Keratinocyte (primary cell): ENCODE results near the genes TGM2 and DHX35.

DNA sequence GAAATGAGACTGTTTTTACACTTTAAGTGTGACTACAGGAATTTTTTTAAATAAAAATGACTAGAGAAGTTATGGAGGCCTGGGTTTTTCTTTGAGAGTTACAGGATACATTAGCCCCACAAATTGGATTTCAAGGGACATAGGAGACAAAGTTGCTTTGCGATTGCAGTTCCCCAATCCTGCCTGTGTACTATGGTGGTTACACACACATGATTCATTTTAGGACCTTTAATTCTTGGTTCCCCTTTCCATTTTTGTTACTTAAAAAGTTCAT is 62.1 kb downstream of the RPRD1B start:
CAGE:
- cytosol, long polyA minus RNA = no peak
- cytosol, long polyA plus RNA = no peak
- long polyA plus RNA = no peak
- nucleus, long polyA minus RNA = no peak
- nucleus, long polyA plus RNA = no peak

GRCh38 chr20:38108766-38109520 is 56.1 kb downstream of the TGM2 start:
CAGE:
- cytosol, long polyA minus RNA = no peak
- cytosol, long polyA plus RNA = no peak
- long polyA plus RNA = no peak
- nucleus, long polyA minus RNA = no peak
- nucleus, long polyA plus RNA = no peak

DNA sequence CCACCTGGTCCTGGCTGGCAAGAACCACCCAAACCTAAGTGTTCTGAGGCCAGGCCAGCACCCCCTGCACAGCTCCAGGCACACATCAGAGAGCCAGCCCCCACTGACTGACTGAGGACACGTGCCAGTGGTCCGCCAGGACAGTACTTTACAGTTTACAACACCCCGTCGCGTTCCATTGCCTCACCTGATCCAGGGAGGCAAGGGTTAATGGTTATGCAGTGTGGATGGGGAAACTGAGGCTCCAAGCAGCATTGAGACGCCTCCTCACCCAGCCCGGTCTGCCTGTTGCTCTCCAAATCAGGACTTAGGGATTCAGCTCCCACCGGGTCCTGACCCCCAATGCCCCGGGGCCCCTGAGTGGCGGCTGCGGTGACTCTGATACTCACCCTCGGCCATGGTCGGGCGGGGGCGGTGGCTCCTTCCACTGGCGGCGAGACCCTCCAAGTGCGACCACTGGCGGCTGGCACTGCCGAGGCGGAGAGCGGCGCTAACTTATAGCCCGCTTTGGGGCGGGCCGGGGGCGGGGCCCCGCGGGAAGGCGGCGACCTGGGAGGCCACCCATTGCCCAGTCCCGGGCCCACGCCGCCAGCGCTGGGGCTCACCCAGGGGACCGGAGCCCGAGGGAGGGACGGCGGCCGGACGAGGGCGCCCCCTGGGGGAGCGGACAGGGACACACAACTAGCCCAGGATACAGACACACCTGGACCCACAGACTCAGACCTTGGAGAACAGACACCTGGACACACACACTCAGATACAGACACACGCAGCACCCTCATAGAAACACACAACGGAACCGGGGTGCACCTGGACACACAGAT is at the start of gene TGM2:
TGM2 (minus strand) TSS at position 471 of the 824 bp plus-strand sequence.
CAGE:
- cytosol, long polyA minus RNA = no peak
- cytosol, long polyA plus RNA = no peak
- long polyA plus RNA = no peak
- nucleus, long polyA minus RNA = no peak
- nucleus, long polyA plus RNA = no peak

GRCh38 chr20:38168833-38169319 is 3.8 kb upstream of the TGM2 start:
CAGE:
- cytosol, long polyA minus RNA = no peak
- cytosol, long polyA plus RNA = no peak
- long polyA plus RNA = no peak
- nucleus, long polyA minus RNA = no peak
- nucleus, long polyA plus RNA = no peak

DNA sequence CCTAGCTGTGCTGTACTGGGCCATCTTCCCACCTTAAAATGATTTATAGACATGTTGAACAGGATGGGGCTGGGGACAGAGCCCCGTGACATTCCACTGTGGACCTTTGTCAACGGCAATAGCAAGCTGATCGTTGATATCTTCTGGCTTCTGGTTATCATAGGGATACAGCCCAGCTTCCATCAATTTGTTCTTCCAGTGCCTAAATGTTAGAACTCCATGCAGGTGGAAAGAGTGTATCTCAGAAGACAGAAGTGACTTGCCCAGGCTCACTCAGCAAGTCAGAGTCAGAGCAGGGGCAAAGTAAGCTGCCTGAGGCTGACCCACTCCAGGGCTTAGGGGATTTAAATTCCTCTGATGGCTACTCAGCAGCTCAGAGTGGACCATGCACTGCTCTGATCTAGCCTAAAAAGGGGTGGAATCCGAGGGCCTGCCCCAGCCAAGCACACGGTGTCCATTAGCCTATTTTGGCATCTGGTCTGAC is 25.6 kb upstream of the TGM2 start:
CAGE:
- cytosol, long polyA minus RNA = no peak
- cytosol, long polyA plus RNA = no peak
- long polyA plus RNA = no peak
- nucleus, long polyA minus RNA = no peak
- nucleus, long polyA plus RNA = no peak

DNA sequence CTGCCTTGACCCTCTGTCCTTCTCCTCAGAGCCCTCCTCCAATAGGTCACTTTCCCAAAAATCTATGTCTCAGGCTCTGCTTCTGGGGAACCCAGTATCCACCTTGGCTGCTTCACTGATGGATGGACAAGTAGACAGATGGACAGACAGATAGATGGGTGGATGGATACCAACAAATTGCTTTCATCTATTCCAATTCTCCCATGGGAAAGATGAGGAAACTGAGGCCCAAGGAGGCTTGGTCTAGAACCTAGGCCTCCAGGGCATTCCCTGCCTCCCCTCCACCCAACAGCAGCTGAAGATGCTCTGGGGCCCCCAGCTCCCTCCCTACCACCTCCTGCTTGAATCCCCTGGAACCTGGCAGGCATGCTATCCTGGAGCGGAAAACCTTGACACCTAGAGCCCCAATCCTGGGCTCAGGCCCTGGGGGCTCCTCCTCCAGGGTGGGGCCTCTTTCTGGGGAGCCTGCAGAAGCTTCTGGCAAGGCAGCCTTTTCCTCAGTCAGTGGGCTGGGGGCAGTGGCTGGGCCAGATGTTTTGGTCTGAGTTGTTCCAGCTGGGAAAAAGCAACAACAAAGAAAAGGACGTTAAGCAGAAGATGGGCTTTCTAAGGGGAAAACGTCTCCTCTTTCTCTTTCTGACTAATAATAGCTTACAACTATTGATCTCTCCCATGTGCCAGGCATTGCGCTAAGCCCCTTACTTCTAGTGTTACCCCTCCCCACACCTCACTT is 21.2 kb downstream of the KIAA1755 start:
CAGE:
- cytosol, long polyA minus RNA = no peak
- cytosol, long polyA plus RNA = no peak
- long polyA plus RNA = no peak
- nucleus, long polyA minus RNA = no peak
- nucleus, long polyA plus RNA = no peak

CAGE:
- cytosol, long polyA minus RNA = no peak
- cytosol, long polyA plus RNA = no peak
- long polyA plus RNA = no peak
- nucleus, long polyA minus RNA = no peak
- nucleus, long polyA plus RNA = no peak
These were observed 48.8 kb downstream of the LBP start for GRCh38 chr20:38395008-38395603.

DNA sequence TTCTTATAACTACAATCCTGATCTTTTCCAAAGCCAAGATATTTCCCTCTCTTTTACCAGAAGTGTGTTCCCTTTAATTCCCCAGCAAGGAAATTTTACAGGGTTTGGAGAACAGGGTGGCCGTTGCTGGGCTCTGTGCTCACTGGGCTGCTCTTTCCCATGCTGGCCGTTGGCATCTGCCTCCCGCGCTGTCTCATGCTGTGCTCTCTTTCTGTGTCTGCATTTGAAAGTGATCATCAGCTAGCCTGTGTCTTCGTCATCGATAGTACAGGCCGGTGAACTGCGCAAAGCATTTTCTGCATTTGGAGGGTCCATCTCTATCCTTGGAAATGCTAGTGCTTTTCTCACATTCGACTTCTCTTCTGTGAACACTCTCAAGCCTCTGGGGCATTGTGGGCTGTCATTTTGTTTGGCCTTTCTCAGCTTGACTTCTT is 30.8 kb upstream of the RALGAPB start:
CAGE:
- cytosol, long polyA minus RNA = no peak
- cytosol, long polyA plus RNA = no peak
- long polyA plus RNA = no peak
- nucleus, long polyA minus RNA = no peak
- nucleus, long polyA plus RNA = no peak

CAGE:
- cytosol, long polyA minus RNA = no peak
- cytosol, long polyA plus RNA = no peak
- long polyA plus RNA = no peak
- nucleus, long polyA minus RNA = no peak
- nucleus, long polyA plus RNA = no peak
These were observed 22.2 kb upstream of the RALGAPB start for GRCh38 chr20:38450335-38450926.

DNA sequence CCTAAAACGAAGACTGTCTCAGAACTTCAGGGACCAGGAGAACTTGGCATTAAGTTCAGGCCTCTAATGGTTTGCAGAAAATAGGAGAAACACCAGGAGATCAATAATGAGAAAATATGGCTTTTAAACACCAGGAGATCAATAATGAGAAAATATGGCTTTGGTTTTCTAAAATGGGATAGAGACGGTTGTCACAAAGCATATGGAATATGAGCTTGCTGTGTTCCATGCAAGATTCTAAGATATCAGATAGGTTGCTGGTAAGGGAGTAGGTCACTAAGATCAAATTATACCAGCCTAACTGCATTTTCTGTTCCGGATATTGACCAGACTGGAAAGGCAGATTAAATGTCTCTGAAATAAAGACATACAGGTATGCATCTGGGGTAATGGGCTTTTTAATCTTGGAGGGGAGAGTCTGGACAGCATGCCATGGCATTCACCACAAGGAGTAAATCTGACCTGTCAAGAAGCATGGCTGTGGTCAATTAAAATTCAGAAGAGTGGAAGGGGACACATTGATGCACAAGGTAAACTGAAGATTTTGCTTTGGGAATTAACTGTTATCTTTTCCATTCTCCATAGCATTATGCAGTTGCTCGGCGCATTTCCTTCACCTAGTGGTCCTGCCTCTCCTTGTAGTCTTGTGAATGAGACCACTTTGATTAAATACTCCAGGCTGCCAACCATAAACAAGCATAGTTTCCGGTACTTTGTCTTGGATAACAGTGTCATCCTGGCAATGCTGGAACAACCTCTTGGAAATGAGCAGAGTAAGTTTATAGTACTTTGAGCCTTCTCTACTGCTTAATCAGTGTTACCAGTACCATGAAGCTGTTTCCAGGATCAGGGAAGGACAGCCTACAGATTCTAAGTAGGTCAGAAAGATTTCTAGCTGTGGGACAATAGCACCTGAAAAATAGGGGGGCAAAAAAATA is 35.1 kb upstream of the ADIG start:
CAGE:
- cytosol, long polyA minus RNA = no peak
- cytosol, long polyA plus RNA = no peak
- long polyA plus RNA = no peak
- nucleus, long polyA minus RNA = no peak
- nucleus, long polyA plus RNA = no peak

DNA sequence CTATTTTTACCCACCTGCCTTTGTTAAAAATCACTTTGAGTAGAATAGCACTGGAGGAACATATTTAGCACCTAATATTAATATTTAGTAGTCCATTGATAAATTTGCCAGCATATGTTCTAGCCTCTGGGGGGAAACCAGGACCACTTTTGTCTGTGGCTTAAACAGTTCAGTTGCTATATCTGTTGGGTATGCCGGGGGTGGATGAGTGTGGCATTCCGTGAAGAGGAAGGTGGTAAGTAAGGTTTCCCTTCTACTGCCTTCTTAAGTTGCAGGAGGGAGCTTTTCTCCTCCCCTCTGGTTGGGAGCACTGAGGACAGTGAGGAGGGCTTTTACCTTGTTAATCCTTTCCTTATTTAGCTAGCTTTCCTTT is 3.7 kb upstream of the ADIG start:
CAGE:
- cytosol, long polyA minus RNA = no peak
- cytosol, long polyA plus RNA = no peak
- long polyA plus RNA = no peak
- nucleus, long polyA minus RNA = no peak
- nucleus, long polyA plus RNA = no peak

CAGE:
- cytosol, long polyA minus RNA = no peak
- cytosol, long polyA plus RNA = no peak
- long polyA plus RNA = no peak
- nucleus, long polyA minus RNA = no peak
- nucleus, long polyA plus RNA = no peak
These were observed 20.6 kb downstream of the ADIG start for GRCh38 chr20:38601515-38602013.

DNA sequence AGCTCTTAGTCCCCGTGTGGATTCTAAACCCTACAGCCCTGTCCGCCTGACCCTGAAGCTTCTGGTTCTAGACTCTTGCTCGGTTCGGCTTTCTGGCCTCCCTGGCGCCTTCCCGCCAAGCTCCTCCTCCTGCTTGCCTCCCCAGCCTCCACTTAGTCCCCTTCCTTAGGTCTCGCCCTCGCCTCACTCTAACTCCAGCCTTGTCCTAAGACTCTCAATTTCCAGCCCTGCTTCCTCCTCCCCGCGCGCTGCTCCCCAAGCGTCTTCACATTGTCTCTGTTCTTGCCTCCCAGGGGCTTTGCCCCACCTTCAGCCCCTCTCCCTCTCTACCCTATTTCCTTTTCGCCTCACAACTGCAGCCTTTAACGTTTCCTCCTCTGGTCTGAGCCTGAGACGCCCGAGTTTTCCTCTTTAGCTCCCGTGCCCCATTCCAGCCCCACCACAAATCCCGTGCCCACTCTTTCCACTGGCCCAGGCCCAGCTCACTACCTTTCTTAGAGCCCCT is 2.3 kb downstream of the SLC32A1 start:
CAGE:
- cytosol, long polyA minus RNA = no peak
- cytosol, long polyA plus RNA = no peak
- long polyA plus RNA = no peak
- nucleus, long polyA minus RNA = no peak
- nucleus, long polyA plus RNA = no peak

CAGE:
- cytosol, long polyA minus RNA = no peak
- cytosol, long polyA plus RNA = no peak
- long polyA plus RNA = no peak
- nucleus, long polyA minus RNA = no peak
- nucleus, long polyA plus RNA = no peak
These were observed 51.4 kb upstream of the FAM83D start for GRCh38 chr20:38874471-38875586.

GRCh38 chr20:38947548-38948577 is 14.3 kb upstream of the DHX35 start:
CAGE:
- cytosol, long polyA minus RNA = no peak
- cytosol, long polyA plus RNA = no peak
- long polyA plus RNA = no peak
- nucleus, long polyA minus RNA = no peak
- nucleus, long polyA plus RNA = no peak

DNA sequence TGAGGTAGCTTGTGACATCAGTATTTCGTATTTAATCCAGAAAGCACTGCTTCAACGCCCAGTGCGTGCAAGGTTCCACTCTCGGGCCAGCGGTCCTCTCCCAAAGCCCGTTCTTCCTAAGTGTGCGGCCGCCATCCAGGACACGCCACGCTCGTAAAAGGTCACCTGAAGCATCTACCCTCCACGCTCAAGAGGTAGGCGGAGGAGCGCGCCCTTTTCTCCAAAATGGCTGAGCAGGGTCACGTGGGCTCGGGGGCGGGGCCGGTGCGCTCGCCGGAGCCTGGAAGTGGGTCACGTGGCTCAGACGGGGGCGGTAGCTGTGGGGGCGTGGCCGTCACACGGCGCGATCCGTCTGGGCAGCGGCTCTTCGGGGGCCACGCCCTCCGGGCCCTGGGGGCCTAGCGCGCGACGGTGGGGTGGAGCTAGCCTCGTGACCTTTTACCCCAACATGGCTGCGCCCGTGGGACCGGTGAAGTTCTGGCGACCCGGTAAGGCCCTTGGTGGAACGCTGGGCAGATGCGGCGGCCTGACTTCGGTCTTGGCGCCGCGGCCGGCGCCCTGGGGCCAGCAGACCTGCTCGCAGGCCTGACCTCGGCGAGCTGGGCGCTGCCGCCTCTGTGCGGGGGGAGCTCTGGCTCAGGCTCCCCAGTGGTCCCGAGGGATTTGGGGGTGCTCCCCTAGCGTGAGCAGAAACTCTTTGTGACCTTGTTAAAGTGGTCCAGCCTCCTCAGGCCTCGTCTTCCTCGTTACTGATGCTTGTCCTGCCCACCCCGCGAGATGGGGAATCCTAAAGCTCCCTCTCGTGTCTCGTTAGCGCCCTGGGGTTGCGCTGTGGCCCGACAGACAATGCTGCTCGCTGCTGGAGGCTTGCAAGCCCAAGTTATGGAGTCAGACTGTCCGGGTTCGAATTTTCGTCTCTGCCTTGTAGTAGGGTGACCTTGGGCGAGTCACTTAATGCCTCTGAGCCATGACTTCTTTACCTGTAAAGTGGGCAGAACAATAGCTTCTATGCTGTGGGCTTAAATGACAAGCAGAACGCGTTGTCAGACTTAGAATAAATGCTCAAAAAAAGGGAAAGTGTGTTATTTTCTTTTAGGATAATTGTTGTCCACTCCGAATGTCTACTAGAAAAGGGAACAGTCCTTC is at the start of gene DHX35:
DHX35 (plus strand) TSS at position 425 of the 1,146 bp plus-strand sequence.
CAGE:
- cytosol, long polyA minus RNA = start-site peak on the plus strand centred at position 431 of the sequence, 31 bp wide, 22 reads
- cytosol, long polyA plus RNA = start-site peak on the plus strand centred at position 434 of the sequence, 31 bp wide, 56 and 73 reads in 2 replicates
- long polyA plus RNA = start-site peak on the plus strand centred at position 444 of the sequence, 39 bp wide, 218 and 84 reads in 2 replicates
- nucleus, long polyA minus RNA = start-site peak on the plus strand centred at position 441 of the sequence, 45 bp wide, 40 reads
- nucleus, long polyA plus RNA = start-site peak on the plus strand centred at position 436 of the sequence, 28 bp wide, 182 and 195 reads in 2 replicates

DNA sequence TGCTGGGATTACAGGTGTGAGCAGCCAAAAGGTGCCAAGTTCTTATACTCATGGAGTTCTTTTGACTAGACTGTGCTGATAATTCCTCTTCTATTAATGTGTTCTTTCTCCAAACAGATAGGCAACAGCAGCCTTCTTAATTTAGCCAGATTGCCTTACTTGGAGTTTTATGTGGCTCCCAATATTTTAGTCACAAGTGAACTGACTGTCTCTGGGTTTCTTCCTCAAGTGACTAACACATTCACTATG is 8.0 kb downstream of the DHX35 start:
CAGE:
- cytosol, long polyA minus RNA = no peak
- cytosol, long polyA plus RNA = no peak
- long polyA plus RNA = no peak
- nucleus, long polyA minus RNA = no peak
- nucleus, long polyA plus RNA = no peak

GRCh38 chr20:39023632-39024083 is 61.5 kb downstream of the DHX35 start:
CAGE:
- cytosol, long polyA minus RNA = no peak
- cytosol, long polyA plus RNA = no peak
- long polyA plus RNA = no peak
- nucleus, long polyA minus RNA = no peak
- nucleus, long polyA plus RNA = no peak

CAGE:
- cytosol, long polyA minus RNA = no peak
- cytosol, long polyA plus RNA = no peak
- long polyA plus RNA = no peak
- nucleus, long polyA minus RNA = no peak
- nucleus, long polyA plus RNA = no peak
These were observed 337.8 kb downstream of the DHX35 start for GRCh38 chr20:39299996-39300278.

CAGE:
- cytosol, long polyA minus RNA = no peak
- cytosol, long polyA plus RNA = no peak
- long polyA plus RNA = no peak
- nucleus, long polyA minus RNA = no peak
- nucleus, long polyA plus RNA = no peak
These were observed 419.7 kb downstream of the MAFB start for GRCh38 chr20:40269307-40269755.